HT-29 (cell line): ENCODE measurements around the genes DCAF5, EXD2 and SLC10A1.

DNA sequence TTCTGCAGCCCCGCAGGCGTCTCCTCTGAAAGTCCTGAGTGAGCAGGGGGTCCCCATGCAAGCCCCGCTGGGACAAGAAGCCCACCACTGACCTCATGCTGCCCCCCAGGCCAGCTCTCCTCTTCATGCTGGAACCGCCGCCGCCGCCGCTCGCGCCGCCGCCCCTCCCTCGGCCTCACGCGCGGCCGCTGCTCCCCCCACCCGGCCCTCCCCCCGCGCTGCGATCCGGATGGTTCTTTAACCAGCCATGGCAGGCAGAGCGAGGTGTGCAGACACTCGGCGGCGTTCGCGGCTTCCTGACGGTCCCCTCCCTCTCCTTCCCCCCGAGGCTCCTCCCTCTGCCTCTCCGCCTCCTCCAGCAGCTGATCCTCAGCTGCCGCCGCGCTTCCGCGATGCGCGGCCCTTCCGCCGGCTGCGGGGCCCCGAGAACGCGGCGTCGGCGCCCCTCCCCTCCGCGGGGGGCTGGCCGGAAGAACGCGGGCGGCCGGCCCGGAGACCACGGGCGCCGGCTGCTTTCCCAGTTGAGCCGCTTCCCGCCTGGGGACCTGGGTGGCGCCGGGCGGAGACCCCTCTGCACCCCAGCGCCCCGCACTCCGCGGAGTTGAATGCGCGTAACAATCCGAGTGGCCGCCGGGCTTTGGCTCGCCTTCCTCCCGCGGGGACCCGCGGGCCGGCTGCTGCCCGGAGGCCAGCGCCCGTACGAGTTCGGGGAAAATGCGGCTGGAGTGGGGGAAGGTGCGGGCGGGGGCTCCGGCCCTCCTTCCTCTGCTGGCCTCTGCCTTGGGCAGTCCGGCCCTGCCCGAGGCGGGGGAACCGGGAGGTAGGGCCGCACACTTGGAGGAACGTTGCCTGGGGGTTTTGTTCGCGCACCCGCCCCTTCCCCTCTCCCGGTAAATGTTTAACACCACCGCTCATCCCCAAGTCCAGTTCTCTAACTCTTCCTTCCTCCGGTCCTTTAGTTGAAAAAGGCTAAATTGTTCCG is at the start of gene DCAF5:
DCAF5 (minus strand) TSS at position 268 of the 982 bp plus-strand sequence.
- RAMPAGE, long total RNA: no peak

- RAMPAGE, long total RNA: no peak
These were observed at the start of gene EXD2 for GRCh38 chr14:69191003-69192199. Gene EXD2 (plus strand): TSS chr14:69191498.

DNA sequence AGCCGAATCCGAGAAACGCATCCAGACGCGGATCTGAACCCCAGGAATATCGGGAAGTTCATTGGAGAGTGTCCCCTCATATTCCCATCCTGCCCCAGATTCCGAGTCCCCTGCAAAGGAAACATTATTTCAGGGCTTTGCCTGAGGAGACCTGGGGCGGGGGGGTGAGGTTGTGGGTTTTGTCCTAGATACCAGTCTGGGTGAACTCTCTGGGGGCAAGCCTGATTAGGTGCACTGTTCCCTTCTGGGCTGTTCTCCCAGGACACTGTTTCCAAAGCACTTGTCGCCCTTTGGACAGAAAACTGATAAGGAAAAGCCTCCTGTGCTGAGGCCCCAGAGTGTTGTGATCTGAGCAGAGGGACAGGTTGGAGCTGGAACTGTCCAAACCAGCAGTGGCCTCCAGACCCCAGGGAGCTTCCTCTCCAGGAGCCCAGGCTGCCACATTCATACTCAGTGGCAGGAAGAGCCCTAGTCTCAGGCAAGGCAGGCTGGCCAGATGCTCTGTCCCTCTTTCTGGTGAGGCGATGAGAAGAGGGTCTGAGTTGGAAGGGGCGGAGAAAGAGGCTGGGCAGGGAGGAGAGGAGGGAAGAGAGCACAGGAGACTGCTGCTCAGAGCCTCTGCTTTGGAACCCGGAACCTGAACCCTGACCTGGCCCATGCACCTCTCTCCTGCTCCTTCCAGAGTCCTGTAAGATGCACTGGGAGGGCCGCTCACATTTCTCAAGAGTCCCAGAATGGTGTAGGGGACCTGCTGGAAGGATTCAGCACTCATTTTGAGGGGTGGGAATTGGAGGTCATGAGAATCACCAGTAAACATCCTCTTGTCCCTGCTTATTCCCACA is 1.9 kb downstream of the GALNT16 start:
- RAMPAGE, long total RNA: no peak

DNA sequence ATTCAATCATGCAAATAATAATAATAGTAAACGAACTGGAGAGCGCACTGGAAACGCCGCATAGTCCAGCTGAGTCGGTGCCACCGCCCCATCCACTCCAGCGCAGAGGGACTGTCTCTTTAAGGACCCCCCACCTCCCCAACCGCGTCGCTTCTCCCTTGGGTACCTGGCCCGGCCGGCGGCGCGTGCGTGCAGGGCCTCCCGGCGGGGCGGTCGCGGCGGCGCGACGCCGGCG is 213 bp upstream of the SUSD6 start:
- RAMPAGE, long total RNA: no peak

- RAMPAGE, long total RNA: no peak
These were observed 25.0 kb downstream of the SUSD6 start for GRCh38 chr14:69636051-69637080.

GRCh38 chr14:69664907-69665330 is 53.5 kb downstream of the SUSD6 start:
- RAMPAGE, long total RNA: no peak

DNA sequence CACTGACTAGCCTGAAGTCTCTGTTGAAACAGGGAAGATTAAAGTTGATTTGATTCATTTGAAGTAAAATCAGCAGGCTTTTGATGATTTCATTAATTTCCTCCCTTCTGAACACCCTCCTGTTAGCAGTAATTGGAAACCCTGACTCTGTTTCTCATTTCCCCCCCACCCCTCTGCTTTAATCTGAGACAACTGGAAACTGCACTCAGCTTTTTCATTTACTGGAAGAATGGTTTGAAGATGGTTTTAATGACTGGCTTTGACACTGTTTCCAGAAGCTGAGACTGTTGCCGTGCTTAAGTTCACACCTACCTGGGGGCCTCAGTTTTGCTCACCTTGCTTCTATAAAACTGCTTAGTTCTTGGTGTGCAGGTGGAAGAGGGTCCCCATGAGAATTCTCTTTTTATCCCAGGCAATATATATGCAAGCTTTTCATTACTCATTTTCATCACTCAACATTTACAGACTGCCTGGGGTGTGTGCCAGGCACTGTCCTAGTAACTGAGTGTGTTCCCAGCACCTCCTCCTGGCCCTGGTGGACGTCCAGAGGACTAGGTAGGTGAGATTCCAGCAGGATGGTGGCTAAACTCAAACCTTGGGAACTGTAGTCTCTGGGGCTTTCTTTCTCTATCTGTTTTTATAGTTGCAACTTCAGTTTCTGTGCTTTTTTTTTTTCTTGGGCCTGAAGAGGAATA is 63.6 kb downstream of the SUSD6 start:
- RAMPAGE, long total RNA: no peak

DNA sequence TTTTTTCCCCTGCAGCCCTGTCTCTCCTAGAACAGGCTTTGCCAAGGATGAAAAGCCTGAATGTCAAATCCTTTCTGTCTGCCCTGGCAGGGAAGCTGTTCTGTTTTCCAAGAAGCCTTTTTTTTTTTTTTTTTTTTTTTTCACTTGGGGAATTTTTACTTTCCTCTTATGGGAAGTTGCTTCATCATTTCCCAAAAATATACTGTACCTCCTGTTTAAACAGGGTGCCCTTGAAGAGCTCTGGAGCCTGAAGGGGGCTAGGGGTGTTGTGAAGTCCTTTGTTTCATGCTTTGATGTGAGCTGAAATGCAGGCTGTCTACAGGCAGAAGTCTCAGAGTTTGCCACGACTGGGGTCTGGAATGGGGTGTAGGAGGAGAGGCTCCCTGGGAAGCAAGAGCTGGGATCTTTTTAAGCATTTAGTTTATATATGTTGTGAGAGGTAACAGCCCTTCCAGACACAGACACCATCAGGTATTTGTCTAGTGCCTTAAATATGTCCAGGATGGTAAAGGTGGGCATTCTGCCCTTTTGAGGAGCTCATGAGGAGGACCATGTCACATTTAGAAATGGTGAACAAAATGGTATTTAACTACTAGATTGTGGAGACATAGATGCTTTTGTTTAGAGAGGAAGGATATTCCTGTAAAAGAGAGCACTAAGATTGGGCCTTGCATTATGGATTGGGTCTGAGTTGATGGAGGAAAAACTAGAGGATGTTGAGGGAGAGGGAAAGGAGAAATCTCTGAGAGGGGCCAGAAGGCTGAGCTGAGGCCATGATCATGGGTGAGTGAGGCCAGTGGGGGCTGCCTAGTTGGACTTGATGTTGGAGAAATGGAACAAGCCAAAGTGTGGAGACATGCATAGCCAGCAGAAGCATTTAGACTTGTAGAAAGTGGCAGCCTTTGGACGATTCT is 71.7 kb downstream of the SUSD6 start:
- RAMPAGE, long total RNA: no peak

DNA sequence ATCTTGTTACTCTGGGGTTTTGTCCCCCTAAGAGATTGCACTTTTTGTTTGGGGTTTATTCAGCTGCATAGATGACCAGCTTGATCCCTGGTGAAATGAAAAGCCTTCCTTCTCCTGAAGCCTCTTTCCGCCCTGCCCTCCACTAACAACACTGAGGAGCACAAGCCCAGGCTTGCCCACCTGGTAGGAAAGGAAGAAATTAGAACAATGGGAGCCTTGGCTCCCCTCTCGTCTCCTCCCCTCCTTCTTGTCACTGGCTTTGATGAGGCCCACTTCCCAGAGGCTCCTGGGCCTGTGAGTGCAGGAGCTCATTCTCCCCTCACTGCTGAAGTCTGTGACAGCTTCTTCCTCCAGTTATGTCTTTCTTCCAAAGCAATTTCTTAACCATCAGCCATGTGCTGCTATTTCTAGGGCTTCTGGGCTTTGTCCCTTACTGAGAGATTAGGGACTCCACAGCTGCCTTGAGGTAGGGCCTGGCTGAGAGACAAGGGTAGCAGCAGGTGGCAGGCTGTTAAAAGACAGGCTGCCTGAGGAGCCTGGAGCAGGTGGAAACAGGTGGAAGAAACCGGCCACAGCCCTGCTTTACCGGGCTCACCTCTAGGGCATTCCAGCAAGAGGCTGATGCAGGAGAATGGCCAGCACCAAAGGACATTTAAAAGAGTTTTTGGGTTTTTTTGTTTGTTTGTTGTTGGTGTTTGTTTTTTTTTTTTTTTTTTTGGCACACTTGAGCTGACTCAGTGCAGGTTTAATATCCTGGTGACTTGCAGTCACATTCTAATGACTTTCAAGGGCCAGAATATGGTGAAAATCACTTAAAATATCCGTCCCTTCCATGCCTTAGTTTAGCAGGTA is 53.6 kb upstream of the SRSF5 start:
- RAMPAGE, long total RNA: no peak

DNA sequence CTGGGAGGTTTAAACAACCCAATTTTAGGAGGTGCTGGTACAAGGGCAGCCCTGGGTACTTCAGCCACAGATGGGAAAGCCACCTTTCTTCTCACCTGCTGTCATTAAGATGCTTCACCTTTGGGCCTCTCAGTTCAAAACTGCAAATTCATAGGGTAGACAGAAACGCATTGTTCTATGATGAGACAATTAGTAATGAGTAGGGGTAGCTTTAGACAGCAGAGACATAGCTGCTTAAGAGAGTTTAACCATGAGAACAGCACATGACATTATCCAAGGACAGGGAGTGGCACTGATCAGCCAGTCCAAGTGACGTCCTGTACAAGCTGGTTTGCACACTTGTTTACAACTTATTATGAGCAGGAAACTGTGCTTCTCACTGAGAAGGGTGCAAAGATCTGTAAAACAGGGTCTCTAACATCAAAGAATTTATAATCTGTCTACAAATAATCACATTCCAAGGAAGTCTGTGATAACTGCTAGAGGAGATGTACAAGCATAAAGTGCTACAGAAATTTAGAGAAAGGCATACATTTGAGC is 11.2 kb upstream of the SRSF5 start:
- RAMPAGE, long total RNA: no peak

DNA sequence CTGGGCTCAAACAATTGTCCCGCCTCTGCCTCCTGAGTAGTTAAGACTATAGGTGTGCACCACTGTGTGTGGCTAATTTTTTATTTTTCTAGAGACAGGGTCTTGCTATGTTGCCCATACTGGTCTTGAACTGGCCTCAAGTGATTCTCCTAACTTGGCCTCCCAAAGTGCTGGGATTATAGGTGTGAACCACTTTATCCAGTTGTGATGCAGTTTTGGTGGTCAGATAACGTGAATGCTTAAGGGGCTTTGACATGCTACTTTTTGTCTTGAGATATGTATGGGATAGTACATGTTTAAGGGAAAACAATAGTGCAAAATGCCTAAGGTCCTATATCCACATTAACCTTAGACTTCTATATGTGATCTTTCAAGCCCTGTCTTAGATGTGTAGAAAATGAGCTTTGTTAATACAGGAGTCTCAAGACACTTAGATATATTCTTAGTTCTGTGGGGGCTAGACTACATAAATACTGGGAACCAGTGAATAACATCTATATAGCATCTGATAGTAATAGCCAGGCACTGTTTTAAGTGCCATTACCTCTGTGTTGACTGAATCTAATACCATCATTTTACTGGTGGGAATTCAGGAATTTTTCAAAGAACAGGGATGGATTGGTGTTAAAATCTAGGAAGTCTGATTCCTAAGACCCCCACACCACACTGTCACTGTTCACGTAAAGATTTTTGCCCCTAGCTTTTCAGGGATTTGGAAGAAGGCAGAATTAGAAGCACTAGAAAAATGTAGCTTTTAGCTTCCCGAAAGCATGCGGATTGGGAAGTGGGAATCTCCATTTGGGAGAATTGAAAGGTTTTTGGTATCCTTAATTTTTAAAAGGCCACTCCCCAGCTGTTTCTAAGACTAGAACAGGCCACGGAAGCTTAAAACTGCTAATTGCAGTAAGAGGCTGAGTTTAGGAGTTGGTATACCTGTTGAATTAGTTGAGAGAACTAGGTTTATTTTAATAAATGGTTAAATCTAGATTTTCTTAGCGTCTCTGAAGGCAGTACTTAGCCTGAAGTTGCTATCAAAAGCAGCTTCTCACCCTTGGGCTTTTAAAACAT is 6.1 kb downstream of the SRSF5 start:
- RAMPAGE, long total RNA: no peak

GRCh38 chr14:69797083-69797487 is at the start of gene SLC10A1:
Gene SLC10A1 (minus strand): TSS chr14:69797241.
- RAMPAGE, long total RNA: no peak

DNA sequence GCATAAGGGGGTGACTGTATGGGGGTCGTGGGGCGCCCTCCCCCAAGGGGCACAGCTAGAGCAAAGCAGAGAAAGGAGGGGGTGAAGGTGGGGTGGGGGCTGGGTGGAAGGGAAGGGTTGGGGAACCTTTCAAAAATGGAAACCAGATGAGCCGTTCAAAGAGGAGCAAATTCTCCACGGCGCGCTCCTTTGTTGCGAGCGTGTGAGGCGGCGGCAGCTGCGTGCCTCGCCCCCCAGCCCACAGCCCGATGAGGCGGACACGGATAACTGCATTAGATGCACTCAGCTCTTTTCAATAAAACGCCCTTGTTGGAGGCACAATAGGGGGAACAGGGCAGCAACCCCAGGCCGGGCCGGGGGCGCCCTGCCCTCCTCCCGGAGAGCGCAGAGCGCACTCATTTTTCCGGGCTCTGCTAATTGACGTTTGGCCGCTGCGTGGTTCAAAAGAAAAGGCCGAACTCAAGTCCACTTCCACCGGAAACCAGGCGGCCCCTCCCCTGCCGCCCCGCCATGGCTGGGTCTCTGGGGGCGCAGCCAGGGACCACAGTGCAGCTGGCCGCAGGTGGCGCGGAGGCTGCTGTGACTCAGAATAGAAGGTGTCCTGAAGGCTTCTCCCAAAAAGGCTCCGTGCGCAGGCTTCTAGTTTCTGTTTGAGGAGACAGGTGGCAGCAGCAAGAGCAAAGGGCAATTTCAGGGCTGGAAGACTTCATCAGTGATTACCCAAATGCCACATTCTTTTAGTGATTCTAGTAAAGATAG is 29.1 kb upstream of the SMOC1 start:
- RAMPAGE, long total RNA: no peak

GRCh38 chr14:70030275-70030821 is 151.1 kb downstream of the SMOC1 start:
- RAMPAGE, long total RNA: no peak

DNA sequence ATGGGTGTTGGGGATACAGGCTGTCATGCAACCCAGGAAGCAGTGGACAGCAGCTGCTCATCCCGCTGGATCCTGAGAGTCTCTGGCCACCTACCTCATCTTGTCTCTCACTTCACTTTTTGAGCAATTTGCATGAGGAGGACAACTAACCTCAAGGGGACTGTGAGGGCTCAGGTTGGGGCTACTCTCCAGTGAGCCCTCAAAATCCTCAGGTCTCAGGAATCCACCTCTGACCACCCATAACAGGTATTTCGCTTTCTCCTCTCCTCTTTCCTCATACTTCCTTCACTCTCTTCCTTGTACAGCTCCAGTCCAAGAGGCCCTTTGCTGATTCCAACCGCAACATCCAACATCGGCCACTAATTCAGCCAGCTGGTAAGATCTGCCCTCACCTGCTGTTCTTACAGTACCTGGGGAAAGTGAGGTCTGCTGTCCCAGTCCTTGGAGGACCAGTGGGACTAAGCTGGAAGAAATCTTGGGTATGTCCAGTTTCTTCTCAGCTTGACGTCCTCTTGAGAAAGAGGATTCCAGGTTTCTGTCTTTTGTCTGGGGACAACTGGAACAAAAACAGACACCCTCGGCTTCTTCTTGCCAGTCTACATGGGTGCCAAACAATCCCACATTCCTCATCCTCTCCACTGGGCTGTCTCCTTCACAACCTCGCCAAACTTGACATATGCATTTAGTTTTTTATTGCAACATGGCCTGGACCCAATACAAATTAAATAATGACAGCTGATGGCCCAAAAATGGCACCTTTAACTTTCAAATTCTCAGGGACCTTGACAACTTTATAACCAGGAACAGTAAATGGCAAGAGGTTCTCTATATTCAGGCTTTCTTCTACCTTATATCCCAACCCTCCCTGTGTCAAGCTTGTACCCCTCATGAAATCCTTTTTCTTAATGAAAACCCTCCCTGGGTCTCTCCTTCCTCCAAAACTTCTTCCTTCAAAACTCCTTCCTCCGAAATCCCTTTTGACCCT is 2.6 kb upstream of the ADAM20 start:
- RAMPAGE, long total RNA: no peak

DNA sequence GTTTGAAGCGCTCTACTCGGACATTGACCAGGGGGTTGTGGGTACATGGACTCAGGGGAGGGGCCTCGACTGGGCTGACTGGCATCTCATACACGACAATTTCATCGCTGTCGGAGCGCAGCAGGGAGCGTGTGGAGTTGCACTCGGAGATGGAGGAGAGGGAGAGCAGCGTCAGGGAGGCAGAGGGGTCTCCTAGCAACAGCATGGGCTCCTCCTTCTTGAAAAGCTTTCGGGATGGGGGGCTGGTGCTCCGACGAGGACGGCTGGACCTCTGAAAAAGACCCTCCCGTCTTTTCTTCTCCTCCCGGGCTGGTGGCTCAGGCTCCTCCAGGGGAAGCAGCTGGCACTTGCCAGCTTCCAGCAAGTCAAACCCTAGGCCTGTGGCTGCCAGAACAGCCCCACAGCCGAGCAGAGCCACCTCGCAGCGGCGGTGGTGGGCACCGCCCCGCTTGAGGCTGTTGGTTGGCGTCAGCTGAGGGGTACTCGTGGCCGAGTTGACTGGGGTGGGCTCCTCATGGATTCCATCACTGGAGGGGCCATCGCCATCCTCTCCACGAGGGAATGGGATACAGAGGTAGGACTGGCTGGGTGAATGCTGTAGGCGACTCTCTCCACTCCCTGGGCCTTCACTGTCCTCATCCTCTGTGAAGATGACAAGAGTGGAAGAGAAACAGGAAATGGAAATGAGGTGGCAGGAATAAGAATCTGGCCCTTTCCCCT is 76.5 kb downstream of the MAP3K9 start:
- RAMPAGE, long total RNA: no peak

DNA sequence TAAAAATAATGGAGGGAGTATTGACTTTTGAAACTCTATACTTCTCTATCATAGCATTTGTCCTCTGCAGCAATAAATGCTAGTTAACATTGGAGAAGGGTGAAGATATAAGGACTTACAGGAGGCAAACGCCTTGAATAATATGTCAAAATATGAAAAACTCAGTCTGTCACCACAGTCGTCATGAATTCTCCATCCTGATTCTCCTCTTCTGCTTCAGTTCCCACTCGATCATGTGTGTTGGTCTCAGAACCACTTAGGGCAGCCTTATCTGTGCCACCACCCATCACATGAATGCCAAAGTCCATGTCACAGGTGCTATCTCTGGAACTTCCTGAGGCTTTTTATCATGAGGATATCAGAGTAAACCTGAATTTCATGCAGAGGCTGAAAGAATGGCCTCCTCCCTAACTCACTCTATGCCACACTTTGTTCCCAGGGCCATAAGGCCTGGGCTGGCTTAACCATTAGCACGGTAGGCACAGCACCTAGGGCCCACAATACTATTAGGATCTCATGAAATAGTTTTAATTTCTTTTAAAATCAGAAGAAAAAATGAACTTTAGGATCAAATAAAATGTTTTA is 28.7 kb upstream of the MAP3K9 start:
- RAMPAGE, long total RNA: no peak

DNA sequence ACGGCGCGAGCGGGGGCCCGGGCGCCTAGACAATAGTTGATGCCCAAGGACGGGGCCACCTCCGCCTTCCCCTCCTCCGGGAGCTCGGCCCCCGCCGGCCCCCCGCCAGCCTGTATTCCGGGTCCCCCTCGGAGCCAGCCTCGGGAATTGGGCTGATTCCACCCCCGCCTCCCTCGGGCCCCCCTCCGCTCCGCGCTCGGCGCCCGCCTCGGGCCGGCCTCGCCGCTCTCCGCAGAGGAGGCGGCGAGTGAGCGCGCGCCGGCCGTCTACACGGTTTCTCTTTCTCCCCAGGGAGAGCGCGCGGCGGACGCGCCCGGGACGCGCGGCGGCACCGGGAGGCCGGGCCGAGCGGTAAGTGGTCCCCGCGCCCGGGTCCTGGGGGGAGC is 548 bp downstream of the SIPA1L1 start:
- RAMPAGE, long total RNA: no peak

DNA sequence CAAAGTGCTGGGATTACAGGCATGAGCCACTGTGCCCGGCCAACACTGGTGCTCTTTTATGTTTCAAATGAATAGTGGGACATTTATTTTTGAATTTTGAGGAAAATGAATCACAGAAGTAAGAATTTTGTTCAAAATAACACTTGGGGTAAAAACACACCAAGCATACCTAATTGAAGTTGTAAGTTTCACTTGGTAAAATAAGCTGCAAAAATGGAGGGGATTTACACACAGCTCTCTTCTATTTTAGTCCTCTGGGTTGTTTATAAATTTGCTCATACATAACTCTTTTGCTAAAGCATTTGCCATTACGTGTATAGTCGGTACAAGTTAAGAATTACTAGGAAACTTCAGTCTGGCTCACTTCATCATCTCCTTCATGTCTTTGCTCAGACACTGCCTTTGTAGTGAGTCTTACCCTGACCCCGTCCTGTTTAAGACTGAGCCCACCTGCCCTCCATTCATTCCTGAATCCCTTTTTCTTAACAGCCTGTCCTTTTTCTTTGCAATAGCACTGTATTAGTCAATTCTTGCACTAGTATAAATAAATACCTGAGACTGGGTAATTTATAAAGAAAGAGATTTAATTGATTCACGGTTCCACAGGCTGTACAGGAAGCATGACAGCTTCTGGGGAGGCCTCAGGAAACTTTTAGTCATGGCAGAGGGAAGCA is 38.0 kb downstream of the SIPA1L1 start:
- RAMPAGE, long total RNA: no peak

DNA sequence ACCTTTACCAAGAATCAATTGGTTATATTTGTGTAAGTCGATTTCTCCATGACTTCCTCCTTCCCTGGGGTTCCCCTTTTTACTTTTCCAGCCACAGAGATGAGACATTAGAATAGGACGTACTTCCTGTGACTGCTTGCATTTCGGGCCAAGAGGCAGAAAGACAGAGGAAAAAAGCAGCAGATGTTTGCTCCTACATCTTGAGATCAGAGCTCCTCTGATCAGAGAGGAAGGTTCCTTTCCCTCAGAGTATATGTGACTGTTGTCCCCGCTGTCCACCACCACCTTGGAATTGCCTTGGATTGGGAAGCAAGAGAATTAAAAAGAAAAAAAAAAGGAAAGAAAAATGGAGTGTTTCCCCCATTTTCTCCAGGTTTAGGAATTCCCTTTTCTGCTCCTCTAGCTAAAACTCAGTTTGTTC is 158.4 kb downstream of the SIPA1L1 start:
- RAMPAGE, long total RNA: no peak